ENCODE data around the genes CREB3L1 and CHRM4.

GRCh38 chr11:45879985-45880517 lies 5.4 kb upstream of the MAPK8IP1 start:
- PRO-cap, result no peak
- RAMPAGE, long total RNA, 4 experiments, result no peak in any of the 4 experiments

DNA sequence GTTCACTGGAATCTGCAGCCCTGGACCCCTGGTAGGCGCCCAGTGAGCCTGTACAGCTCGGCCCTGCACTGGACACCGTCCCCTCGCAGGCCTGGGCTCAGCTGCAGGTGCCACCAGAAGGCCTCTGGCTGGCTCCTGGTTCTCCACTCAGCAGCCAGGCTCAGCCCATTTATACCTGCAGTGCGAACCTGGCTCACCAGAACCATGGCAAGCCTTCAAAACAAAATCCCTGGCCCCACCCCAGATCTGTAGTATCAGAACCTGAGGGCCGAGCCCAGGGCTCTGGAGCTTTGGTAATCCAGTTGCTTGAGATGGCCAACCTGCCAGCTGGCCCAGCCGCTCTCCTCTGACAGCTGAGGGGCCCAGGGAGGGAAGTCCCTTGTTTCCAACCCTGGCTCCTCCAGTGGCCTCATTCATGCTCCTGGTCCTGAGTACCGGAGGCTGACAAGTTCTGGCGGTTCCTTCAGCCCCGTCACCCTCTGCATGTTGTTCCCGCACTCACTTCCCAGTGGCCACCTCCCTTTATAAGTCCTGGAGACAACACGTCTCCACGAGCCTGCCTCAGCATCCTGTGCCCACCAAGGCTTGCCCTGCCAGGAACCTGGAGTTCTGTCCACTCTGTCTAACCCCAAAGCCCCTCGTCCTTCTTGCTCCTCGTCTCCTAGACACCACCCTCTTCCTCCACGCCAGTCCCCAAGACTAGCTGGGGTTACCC lies 1.0 kb upstream of the FREY1 start:
- PRO-cap, result no peak
- RAMPAGE, long total RNA, 4 experiments, result no peak in any of the 4 experiments

DNA sequence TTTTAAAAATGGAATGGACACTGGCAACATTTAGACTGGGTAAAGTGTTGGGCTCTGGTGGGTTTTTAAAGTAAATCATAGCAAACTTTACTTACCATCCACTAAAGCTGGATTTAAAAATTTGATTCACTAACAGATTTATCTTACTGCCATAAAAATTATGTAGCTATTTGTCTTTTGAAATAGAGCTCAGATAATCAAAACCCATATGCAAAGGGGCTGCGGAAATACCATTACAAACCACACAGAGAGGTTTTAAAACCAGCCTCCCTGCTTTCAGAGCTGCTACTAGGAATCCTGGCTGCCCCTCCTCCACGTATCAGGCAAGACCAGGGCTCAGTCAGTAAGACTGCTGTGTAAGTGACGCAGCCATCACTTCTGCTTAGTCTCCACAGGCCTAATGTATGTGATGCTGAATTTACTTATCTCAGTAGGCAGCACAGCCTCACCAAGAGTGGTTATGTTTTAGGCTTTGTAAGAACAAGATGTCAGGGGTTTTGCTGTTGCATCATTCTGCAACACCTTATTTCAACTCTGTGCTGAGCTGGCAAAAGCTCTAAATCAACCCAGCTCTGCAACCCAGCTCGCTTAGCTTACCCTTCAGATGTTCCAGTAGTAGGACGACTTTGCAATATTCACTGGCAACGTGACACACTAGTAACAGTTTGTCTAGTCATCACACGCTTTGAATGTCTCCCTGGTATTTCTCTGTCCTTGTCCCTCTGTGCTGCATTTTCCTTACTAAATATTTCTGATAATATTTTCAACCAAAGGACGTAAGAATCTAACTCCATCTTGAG lies 71.9 kb downstream of the LARGE2 start:
- PRO-cap, result no peak
- RAMPAGE, long total RNA, 4 experiments, result no peak in any of the 4 experiments

DNA sequence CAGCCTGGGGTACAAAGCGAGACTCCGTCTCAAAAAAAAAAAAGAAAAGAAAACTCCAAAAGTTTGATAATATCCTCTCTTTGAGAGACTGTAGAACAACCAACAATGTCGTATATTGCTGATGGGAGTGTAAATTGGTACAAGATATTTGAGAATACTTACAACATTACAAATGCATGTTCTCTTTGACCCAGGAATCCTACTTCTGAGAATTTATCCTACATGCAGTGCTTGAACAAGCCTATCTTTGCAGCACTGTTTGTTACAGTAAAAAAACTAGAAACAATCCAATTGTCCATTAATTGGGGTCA lies 9.7 kb upstream of the CREB3L1 start:
- PRO-cap, result no peak
- RAMPAGE, long total RNA, 4 experiments, result no peak in any of the 4 experiments

DNA sequence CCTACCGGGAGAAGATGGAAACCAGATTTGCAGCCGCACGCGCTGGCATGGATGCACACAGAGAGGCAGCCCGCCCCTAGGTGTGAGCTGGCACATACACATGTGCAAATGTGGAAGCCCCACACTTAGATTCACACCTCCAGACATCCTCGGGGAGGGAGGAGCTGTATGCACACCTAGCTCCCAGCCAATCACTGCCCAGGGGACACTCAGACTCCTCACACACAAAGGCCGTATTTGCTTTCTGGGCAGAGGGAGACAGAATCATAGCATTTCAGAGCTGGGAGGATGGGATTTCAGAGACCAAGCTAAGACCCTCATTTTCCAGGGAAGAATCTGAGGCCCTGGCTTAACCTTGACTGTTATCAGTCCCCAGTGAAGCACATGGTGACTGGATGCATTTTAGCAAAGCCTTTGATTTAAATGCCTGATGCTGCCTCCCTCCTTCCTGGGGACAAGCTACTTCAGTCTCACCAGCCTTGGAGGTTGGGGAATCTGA lies 5.4 kb upstream of the CREB3L1 start:
- PRO-cap, result no peak
- RAMPAGE, long total RNA, 4 experiments, result no peak in any of the 4 experiments

DNA sequence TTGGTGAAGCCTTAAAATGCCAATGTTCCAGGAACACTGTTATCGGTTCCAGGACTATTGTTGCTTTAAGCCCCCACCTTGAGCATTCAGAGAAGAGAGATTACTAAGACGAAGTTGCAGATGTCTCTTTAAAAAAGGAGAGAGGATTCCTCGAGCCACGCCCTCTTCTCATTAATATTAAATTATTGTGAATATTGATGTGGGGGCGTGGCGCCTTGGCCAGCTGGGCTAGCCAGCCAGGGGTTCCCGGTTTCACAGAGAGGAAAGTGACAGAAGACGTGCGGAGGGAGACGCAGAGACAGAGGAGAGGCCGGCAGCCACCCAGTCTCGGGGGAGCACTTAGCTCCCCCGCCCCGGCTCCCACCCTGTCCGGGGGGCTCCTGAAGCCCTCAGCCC lies at the start of gene CREB3L1:
TSS of gene CREB3L1 (plus strand) at position 257 of the 396 bp plus-strand sequence.
- PRO-cap, result unidirectional peak, plus-strand start at position 272 of the sequence
- RAMPAGE, long total RNA, 4 experiments, result no peak in any of the 4 experiments

- PRO-cap, result no peak
- RAMPAGE, long total RNA, 4 experiments, result no peak in any of the 4 experiments
Measured at GRCh38 chr11:46290286-46290986, 13.0 kb downstream of the CREB3L1 start.

DNA sequence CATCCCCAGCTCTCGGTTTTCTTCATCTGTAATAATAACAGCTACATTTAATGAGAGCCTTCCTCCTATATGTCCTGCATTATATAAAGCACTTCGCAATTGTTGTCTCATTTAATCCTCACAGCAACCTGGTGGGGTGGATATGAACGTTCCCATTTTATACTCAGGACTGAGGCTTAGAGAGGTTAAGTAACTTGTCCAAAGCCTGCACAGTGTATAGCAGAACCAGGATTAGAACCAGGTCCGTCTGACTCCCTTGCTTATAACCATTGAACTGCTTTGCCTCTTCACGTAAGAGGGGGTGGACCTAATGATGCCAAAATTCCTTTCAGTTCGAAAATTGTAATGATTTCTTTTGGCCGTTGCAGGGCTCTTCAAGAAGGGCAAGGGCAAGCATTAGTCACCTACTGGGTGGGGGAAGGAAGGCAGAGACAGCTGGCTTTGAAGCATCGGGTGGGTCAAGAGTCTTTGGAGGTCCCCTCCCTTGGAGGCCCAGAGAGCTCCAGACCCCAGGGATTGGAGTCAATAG lies 13.9 kb downstream of the CREB3L1 start:
- PRO-cap, result no peak
- RAMPAGE, long total RNA, 4 experiments, result no peak in any of the 4 experiments

DNA sequence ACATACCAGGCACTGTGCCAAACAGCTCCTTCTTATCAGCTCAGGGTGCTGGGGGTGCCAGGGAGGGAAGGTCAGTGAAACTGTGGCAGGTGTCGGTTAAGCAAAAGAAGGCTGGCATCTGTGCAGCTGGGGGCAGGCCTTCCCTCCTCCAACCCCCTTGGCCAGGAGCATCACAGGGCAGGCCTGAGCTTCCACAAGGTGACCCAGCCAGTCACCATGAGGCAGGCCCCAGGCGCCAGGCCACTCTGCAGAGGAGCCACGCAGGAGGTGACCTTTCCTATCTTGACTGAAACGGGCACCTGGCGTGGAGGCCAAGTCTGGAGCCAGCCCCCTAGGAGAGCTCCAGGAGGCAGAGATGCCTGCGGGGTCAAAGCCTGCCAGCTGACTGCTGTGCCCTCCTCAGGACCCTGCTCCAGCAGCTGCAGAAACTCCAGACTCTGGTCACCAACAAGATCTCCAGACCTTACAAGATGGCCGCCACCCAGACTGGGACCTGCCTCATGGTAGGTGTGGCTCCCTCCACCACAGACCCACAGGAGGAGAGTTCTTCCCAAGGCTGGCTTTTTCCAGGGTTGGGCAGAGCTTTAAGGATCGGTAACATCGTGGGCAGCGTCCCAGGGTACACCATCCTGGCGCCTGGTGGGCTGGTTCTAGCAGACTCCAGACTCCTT lies 31.2 kb upstream of the DGKZ start:
- PRO-cap, result no peak
- RAMPAGE, long total RNA, 4 experiments, result no peak in any of the 4 experiments

GRCh38 chr11:46357170-46358153 lies 10.2 kb downstream of the DGKZ start:
- PRO-cap, result no peak
- RAMPAGE, long total RNA, 4 experiments, result no peak in any of the 4 experiments

DNA sequence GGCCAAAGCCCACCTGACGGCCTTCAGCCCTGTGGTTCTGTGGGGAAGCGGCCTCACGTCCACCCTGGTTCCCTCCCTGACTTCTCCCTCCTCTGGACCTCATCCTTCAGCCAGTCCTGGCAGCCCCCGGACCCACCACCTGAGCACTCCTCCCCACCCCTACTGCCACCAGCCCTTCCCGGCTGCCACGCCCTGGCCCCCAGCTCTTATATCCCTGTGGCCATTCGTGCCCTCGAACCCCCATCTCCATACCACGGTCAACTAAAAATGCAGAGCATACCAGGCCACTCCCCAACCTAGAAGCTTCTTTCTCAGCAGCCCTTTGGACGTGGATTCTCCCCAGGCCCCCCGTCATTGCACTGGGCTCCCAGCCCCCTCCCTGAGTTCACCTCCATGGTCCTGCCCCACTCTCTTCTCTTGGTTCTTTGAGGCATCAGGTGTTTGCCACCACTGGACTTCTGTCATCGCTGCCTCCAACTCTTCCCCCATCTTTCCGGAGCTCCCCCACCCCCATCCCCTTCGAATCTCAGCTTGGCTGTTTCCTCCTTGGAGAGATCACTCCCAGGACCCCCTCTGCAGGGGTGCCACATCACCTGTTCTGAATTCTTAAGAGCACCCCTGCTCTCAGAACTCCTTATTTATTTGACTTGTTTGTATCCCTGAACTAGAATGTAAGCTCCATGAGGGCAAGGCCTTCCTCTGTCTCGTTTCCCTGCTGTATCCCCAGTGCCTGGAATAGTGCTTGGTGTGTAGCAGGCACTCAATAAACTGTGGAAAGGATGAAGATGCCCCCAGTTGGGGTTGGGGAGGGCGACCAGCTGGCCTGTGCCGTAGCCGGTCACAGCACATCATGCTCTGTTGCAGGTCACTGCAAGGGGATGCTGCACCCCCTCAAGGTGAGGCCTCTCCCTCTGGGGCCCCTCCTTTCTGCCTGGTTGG lies 3.9 kb upstream of the MDK start:
- PRO-cap, result no peak
- RAMPAGE, long total RNA, 4 experiments, result no peak in any of the 4 experiments

DNA sequence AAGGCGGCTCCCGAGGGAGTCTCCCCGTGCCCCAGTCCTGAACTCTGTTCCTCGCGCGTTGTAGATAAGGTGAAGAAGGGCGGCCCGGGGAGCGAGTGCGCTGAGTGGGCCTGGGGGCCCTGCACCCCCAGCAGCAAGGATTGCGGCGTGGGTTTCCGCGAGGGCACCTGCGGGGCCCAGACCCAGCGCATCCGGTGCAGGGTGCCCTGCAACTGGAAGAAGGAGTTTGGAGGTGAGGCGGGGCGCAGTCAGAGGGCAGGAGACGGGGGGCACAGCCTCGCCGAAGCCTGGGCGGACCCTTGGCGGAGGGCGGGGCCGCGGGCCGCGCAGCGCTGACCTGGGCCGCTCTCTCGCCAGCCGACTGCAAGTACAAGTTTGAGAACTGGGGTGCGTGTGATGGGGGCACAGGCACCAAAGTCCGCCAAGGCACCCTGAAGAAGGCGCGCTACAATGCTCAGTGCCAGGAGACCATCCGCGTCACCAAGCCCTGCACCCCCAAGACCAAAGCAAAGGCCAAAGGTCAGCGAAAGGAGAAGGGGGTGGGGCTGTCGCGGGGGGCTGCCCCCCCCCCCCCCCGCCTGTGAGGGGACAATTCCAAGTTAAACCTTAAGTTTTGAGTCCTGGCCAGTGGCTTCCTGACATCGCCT lies 884 bp downstream of the MDK start:
- PRO-cap, result no peak
- RAMPAGE, long total RNA, 4 experiments, result start-site peak on the plus strand in 1 of 4 experiments, centred at position 287 of the sequence, 16 reads per replicate

- PRO-cap, result no peak
- RAMPAGE, long total RNA, 4 experiments, result no peak in any of the 4 experiments
Measured at GRCh38 chr11:46389424-46389840, 2.1 kb downstream of the CHRM4 start.

DNA sequence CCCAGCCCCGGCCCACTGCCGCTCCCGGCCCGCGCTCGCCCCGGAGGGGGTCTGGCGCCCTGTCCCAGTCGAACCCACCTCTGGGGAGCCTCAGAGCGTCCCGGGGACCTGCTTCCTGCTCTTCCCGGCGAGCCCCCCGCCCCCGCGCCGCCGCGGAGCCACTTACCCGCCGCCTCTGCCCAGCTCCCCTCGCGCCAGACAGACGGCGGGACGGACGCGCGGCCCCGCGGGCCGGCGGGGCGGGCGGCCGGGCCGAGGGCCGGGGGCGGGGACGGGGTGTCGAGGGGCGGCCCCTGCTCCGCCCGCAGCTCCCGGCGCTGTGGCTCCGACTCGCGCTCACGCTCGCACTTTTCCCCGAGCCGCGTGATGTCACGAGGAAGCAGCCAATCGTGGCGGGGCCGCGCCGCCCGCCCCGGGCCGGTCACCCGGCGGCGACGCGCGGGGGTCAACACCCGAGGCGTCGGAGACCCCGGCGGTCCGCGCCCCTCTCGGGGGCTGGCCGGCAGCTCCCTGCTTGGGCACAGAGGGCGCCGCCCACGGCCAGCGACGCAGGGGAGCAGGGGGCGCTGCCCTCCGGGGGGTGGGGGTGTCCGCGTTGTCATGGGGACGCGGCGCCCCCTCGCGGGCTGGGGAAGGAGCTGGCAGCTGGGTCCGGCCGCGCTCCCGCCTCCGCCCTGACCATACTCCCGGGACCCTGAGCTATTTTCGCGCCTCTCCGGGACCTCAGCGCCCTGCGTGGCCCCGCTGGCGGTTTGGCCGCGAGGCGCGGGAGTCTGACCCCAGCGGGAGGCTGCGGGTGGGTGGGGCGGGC lies at the start of gene CHRM4:
TSS of gene CHRM4 (minus strand) at position 324 of the 811 bp plus-strand sequence.
- PRO-cap, result no peak
- RAMPAGE, long total RNA, 4 experiments, result no peak in any of the 4 experiments

DNA sequence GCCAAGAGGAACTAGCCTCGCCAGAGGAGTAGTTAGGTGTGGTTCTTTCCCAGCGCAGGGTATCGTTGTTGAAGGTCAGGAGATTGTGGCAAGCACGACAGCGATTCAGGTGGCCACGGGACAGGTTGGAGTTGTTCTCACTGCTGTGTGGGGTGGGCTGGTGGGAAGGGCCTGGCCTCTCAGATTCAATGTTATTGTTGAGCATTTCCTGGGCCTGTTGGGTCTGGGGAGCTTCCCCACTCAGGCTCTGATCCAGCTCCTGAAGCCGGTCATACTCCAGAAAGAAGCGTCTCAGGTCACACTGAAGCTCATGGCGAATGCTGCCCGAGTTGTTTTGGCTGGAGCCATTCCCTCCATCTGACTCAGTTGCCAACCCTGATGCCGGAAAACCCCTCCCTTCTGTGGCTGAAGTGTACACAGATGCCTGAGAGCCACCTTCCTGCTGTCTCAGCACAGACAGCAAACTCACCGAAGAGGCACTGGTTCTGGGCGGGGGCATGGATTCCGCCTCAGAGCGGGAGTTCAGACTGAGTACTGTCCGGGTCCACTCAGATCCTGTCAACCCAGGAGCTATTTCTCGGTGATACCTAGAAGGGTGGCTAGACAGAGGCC lies 51.5 kb downstream of the AMBRA1 start:
- PRO-cap, result no peak
- RAMPAGE, long total RNA, 4 experiments, result no peak in any of the 4 experiments

GRCh38 chr11:46618819-46619379 lies 1.5 kb downstream of the ATG13 start:
- PRO-cap, result no peak
- RAMPAGE, long total RNA, 4 experiments, result no peak in any of the 4 experiments

DNA sequence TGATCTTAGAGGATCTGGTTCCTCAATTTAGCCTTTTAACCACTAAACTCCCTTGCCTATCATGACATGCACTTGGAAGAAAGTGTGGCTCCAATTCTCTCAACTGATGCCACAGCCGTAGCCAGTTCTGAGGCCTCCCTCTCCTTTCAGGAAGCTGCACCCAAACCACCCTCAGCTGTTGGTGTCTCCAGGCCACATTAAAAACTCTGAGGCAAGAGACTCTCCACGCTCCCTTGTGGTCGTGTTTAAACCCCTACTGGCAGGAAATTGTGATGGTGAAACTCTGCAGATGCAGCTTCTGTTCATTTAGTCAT lies 29.5 kb downstream of the ARHGAP1 start:
- PRO-cap, result unidirectional peak, minus-strand start at position 208 of the sequence
- RAMPAGE, long total RNA, 4 experiments, result no peak in any of the 4 experiments

- PRO-cap, result no peak
- RAMPAGE, long total RNA, 4 experiments, result no peak in any of the 4 experiments
Measured at GRCh38 chr11:46917105-46918023, 986 bp downstream of the LRP4 start.

DNA sequence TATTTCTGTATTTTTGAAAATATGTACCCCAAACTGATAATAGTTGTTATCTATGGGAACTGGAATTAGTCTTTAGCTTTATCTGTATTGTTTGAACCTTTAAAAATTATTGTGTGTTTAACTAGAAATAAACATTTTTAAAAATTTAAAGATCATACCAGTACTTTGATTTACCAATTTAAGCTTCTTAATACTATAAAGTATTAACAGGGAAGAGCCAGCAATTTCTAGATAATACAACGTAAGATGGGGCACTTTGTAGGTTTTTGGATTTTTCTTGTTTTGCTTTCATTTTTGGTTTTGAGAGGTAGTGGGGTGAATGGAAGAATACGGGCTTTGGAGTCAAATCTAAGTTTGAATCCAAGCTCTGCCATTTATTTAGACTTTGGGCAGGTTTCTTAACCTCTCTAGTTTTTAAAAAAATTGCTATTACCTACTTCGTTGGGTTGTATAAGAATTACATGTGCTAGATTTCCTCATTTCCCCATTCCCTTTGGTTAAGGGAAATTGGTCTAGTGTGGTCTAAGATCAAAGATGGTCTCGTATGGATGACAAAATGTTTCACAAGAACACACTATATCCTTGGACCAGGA lies 44.9 kb downstream of the CSTPP1 start:
- PRO-cap, result no peak
- RAMPAGE, long total RNA, 4 experiments, result no peak in any of the 4 experiments

DNA sequence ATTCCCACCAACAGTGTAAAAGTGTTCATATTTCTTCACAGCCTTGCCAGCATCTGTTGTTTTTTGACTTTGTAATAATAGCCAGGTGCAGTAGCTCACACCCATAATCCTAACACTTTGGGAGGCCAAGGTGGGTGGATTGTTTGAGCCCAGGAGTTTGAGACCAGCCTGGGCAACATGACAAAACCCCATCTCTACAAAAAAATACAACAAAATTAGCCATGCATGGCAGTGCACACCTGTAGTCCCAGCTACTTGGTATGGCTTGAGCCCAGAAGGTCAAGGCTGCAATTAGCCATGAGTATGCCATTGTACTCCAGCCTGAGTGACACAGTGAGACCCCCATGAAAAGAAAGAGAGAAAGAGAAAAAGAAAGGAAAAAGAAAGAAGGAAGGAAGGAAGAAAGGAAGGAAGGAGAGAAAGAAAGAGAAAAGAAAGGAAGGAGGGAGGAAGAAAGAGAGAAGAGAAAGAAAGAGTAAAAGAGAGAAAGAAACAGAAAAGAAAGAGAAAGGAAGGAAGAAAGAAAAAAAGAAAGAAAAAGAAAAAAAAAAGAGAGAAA lies 77.4 kb downstream of the CSTPP1 start:
- PRO-cap, result no peak
- RAMPAGE, long total RNA, 4 experiments, result no peak in any of the 4 experiments